ENCODE data around the genes ADAM20 and PSEN1.

- PRO-cap, 10 experiments = peak in 1 of 10 experiments; most common plus-strand start chr14:69943580 (in 1)
Measured at GRCh38 chr14:69943465-69943871, 64.3 kb downstream of the SMOC1 start.

DNA sequence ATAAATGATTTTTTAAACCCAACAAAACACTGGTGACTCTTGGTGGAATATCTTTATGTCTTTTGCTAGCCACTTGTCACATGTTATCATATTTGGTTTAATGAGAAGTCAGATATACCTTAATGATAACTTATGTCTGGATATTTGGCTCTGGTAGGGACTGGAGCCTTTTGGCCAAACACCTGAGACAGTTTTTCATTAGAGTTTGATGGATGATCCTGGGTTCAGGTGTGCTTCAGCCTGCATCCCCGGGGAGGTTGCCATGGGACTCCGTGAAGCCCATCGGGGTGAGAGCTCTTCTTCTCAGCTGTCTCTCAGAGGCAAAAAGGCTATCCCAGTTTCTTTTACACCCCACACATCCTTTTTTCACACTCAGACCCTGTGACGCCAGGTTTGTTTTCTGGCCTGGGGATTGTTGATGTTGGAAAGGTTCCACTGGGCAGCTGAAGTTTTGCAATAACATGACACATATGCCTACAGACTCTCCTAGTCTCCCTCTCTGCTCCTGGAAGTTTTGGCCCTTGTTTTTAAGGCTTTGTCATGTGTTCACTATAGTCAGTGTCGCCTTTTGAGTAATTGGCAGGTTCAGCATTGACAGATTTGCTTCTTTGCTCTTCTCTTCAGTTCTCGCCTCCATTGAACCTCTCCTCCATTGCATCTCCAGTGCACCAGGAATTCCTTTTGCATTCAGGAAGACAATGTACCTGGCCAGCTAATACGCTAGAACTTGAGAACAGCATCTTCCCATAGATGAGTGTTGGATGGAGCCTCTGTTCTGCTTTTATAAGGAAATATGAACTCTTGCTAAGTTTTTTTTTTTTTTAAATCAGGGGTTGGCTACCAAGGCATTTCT lies 118.6 kb downstream of the SMOC1 start:
- PRO-cap, 10 experiments = peak in 1 of 10 experiments; most common plus-strand start position 459 of the sequence (in 1); most common minus-strand start position 331 of the sequence (in 1)

GRCh38 chr14:70534909-70535322 lies at the start of gene ADAM20:
TSS of gene ADAM20 (minus strand) at chr14:70535004.
- PRO-cap, 10 experiments = no peak in any of the 10 experiments

- PRO-cap, 10 experiments = peak in 6 of 10 experiments; most common plus-strand start chr14:70665648 (in 5); most common minus-strand start chr14:70665589 (in 4)
Measured at GRCh38 chr14:70665520-70665993, 23.8 kb downstream of the TTC9 start.

DNA sequence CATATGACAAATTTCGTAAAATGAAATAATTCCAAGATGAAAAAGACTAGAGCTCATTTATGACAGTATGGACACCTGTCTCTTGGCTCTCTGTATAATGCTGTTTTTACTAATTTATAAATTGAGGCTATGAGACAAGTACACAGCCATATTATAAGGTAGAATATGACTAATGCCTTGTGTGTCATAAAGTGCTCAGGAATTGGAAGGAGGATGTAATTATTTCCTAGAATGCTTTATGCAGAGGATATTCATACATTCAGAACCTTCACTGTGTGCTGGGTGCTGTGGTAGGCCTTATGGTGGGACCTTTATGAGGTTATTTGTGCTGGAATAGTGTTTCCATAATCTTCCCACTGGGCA lies 13.3 kb downstream of the PCNX1 start:
- PRO-cap, 10 experiments = no peak in any of the 10 experiments

GRCh38 chr14:70999133-70999782 lies 92.0 kb downstream of the PCNX1 start:
- PRO-cap, 10 experiments = no peak in any of the 10 experiments

- PRO-cap, 10 experiments = no peak in any of the 10 experiments
Measured at GRCh38 chr14:71001656-71002214, 94.5 kb downstream of the PCNX1 start.

DNA sequence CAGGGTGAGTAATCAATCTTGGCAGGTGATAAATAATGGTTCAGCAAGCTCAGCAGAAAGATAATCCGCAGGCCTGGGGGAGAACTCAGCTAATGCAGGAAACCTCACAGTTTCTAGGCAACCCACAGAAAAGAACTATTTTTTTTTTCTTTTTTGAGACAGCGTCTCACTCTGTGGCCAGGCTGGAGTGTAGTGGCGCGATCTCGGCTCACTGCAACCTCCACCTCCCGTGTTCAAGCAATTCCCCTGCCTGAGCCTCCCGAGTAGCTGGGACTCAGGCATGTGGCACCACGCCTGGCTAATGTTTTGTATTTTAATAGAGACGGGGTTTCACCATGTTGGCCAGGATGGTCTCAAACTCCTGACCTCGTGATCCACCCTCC lies 442.3 kb downstream of the DPF3 start:
- PRO-cap, 10 experiments = no peak in any of the 10 experiments

DNA sequence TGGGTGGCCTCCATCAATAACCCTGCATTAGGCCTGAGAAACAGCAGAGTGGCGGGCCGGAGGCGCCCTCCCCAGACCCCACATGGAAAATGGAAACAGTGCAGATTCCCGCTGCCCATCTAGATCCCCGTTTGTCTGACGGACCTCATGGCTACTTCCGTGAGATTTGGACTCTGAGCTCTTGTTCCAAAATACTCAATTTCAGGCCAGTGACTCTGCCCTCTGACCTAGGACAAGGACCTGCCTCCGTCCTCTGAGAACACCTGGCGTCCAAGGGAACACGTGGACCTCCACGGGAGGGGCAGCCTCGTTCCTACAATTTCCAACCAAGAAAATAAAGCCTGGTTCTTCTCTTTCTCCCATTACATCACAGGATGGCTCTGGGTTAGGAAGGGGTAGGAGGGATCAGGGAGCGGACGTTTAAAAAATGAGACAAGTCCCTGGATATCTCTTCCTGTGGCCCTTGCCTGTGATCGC lies 325.3 kb downstream of the DPF3 start:
- PRO-cap, 10 experiments = no peak in any of the 10 experiments

DNA sequence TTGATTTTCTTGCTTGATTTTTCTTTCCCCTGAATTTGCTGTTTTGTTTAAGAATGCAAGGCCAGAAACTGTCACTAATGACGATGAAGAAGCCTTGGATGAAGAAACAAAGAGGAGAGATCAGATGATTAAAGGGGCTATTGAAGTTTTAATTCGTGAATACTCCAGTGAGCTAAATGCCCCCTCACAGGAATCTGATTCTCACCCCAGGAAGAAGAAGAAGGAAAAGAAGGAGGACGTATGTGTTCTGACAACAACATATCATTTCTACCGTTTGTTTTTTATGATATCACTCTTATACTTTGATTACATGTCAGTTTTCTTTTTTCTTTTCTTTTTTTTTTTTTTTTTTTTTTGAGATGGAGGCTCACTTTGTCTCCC lies 38.5 kb downstream of the RBM25 start:
- PRO-cap, 10 experiments = no peak in any of the 10 experiments

GRCh38 chr14:73136057-73136607 lies at the start of gene PSEN1:
TSS of gene PSEN1 (plus strand) at chr14:73136507.
- PRO-cap, 10 experiments = peak in 10 of 10 experiments; most common plus-strand start chr14:73136451 (in 6); most common minus-strand start chr14:73136386 (in 9)

GRCh38 chr14:73220284-73220891 lies 16.9 kb upstream of the PAPLN start:
- PRO-cap, 10 experiments = no peak in any of the 10 experiments

GRCh38 chr14:73570104-73570349 lies 1.0 kb downstream of the ACOT2 start:
- PRO-cap, 10 experiments = peak in 8 of 10 experiments; most common plus-strand start chr14:73570180 (in 1); most common minus-strand start chr14:73570243 (in 7)

DNA sequence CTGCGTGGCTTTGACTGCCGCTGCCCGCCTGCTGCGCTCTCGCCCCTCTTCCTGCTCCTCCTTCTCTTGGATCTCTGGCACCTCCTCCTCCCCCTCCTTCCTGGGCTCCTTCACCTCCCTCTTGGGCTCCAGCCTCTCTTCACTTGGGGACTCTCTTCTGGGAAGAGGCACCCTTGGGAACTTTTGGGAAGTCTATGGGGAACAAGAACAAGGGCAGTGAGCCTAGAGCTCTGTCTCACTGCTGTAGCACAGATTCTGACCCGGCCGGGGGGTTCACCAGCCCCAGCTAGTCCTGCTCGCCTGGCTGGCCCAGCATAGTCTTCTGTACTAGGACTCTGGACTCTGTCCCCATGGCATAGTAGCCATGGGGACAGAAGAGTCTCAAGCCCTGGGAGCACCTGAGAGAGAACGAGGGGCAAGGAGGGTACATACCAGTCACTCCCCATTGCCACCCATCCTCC lies 7.2 kb upstream of the PNMA1 start:
- PRO-cap, 10 experiments = peak in 2 of 10 experiments; most common minus-strand start position 63 of the sequence (in 1)

DNA sequence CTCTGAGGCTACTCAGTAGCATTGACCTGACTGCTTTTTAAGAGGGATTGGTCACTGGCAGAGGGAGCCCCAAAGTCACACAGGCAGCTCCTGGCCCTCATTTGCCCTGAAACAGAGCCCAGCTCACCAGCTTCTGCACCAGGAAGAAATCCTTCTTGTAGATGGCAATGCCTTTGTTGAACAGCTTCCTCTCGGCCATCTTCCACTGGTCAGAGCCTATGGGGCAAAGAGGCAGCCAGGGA lies 10.9 kb upstream of the PNMA1 start:
- PRO-cap, 10 experiments = no peak in any of the 10 experiments

- PRO-cap, 10 experiments = peak in 1 of 10 experiments; most common minus-strand start chr14:73739886 (in 1)
Measured at GRCh38 chr14:73739173-73739994, 20.7 kb downstream of the MIDEAS start.

DNA sequence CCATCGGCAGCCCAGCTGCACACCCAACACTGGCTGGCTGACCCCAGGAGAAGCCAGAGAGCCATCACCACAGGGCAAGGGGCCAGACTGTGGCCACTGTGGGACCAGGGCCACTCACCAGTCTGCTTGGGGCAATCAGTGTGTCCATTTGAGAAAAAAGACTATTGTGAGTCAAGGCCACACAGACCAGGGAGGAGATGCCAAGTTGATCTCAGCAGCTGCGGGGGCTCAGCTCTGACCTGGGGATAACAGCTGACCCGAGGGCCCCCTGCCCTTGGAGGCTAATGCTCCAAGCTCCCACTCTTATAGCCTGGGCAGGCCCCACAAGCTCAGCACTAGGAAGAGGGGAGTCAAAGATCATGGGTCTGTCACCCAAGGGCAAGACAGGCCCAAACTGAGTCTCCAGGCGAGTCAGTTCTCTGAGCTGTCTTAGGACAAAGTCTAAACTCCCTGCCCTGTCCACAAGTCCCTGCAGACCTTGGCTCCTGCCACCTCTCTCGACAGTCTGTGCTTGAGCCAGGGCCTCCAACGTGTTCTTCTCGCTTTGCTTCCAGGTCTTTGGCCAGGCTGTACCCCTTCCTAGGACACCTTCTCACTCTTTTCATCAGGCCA lies 15.8 kb downstream of the MIDEAS start:
- PRO-cap, 10 experiments = no peak in any of the 10 experiments

DNA sequence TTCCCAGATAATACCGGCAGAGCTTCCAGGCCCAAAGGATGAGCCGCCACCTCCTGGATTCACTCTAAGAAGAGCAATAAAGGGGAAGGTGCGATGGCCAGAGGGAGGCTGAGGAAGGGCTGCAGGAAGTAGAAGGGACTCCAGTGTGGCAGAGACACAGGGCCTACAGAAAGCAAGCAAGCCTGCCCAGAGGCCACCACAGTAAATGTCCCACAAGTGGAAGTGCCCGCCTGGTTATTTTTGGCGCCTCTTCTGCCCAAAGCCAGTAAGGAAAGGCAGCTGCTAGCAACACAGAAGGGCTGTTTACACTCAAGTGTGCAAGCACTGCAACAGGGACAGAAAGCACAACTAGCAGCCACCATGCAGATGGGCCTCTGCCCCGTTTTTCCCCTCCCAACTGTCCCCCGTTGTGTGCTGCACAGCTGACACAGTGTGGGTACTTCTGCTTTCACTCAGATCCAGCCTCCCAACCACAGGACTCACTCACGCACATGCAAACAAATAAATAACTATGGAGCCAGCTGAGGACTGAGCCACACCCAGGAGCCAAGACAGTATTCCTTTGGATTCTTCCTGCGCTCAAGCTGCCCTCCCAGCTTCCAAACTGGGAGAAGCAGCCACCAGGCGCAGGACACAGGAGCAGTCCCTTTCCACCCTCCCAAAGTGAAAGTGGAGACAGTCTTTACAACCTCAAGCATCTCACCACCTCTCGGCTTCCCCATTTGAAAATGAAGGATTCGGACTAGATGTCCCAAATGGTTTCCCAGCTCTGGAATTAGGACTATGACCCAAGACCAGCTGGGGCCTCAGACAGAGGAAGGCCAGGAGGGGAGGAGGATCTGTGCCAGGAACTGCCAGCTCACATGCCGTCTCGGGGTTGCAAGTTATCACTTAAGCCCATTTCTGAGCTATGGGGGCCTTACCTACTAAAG lies 6.0 kb downstream of the MIDEAS start:
- PRO-cap, 10 experiments = peak in 2 of 10 experiments; most common plus-strand start position 531 of the sequence (in 1); most common minus-strand start position 474 of the sequence (in 1)

- PRO-cap, 10 experiments = no peak in any of the 10 experiments
Measured at GRCh38 chr14:73920749-73921549, 28.9 kb downstream of the FAM161B start.

DNA sequence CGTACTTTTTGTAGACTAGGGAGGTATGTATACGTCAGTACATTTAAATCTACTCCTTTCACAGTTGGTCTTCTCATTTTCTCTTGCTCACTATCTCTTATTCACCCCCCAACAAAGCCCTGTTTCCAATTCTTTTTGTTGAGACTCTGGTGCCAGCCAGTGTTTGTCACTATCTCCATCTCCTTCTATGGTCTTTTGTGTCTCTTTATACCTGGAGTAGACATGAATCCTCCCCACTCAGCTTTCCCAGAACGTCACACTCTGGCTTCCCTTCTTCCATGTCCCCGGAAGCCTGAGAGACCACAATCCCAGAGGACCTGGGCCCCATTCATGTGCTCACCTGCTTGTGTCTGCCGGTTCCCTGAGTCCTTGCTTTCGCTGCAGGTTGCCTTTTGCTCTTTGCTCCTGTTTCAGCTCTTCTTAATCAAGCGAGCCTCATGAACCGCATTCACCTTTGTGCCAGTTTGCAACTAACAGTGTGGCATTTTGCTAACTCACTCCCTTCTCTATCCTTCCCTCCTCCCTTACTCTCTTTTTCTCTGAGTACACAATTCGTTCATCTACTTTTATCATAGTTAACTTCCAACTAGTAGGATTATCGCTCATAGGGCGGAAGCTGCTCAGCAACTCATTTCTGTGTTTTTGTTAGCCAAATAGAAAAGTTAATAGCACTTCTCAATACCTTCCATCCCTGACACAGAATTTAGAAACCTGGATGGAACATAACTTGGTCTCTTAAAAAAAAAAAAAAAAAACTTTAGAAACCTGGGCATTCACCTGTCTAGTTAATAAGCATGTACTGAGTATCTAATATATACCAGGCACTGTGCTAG lies 23.1 kb downstream of the ENTPD5 start:
- PRO-cap, 10 experiments = no peak in any of the 10 experiments